Skin of body (tissue), 2 donors: ENCODE measurements around a stretch of chr9.

DNA sequence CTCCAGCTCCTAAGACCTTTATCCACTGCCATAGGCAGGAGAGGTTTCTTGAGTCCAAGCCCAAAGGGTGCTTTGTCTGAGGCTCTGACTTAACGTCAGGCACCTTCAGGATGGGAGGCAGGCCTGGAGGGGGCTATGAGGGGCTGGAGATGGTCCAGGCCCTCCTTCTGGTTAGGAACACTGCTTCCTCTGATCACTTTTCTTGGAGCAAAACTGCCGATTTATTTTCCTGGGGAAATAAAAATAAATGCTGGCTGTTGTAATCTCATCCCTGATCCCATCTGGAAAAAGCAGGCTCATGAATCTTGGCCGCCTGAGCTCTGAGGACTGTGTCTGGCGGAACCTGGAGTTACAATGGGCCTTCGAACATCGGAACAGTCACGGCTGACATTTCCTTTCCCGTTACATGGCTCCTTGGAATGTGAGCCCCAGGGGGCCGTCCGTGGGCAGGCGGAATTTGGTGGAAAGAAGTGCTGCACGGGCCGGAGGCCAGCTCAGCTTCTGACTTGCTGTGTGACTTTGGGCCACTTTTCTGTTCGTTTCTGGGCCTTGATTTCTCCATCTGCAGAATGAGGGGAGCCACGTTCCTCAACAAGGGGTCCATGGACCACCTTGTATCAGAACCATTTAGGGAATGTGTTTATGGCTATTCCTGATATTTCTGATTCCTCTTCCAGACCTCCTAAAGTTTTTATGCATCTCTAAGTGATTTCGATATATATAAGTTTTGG, 157.9 kb downstream of the RGS3 start:
- RAMPAGE, long total RNA: no peak

- RAMPAGE, long total RNA: no peak
These were observed 170.0 kb upstream of the ZNF618 start for GRCh38 chr9:113705845-113706695.

GRCh38 chr9:113876636-113877106, 562 bp downstream of the ZNF618 start:
- RAMPAGE, long total RNA: no peak

GRCh38 chr9:113878994-113879843, 3.1 kb downstream of the ZNF618 start:
- RAMPAGE, long total RNA: no peak

DNA sequence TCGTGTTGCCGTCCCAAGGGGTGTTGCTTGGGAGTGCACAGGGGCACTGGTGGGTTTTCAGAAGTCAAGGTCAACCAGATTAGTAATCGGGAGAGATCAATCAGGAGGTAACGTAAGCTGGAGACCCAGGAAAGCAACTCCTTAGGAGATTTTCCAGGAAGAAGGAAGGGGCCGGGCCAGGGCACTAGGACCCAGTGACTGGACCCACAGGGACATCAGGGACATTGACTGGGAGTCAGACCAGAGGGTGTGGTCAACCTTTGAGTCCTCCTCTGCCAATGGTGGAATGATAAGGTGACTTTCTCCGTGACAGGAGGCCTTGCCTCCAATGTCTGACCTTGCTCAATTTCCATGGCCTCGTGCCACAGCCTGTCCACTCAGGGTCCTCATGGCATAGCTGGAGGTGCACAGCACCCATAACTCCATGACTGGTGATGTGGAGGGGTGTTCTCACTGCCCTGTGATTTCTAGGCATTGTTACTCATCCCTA, 3.9 kb upstream of the AMBP start:
- RAMPAGE, long total RNA: no peak

GRCh38 chr9:114099661-114099963, 520 bp upstream of the KIF12 start:
- RAMPAGE, long total RNA: no peak

GRCh38 chr9:114169859-114170299, 14.5 kb downstream of the COL27A1 start:
- RAMPAGE, long total RNA: no peak

DNA sequence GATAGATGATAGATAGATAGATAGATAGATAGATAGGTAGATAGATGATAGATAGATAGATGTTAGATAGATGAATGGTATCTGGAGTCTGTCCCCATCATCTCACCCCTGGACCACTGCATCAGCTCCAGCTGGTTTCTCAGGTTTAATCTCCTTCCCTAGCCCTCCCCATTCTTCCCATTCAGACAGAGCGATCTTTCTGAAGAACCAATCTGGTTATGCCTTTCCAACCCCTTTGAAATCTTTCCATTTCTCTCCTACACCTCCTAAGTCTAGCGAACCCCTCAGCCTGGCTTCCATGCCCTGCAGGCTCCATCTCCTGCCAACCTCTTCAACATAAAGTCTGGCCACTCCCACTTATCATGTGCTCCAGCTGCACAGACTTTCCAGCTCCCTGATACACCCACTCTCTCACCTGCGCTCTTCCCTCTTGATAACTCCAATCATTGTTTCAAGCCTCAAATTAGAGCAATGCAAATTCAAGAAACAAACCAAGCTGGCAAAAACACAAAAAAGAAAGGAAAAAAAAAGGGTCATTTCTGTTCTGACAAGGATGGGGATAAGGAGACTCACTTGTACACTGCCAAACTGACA, 3.8 kb upstream of the ORM1 start:
- RAMPAGE, long total RNA: no peak

DNA sequence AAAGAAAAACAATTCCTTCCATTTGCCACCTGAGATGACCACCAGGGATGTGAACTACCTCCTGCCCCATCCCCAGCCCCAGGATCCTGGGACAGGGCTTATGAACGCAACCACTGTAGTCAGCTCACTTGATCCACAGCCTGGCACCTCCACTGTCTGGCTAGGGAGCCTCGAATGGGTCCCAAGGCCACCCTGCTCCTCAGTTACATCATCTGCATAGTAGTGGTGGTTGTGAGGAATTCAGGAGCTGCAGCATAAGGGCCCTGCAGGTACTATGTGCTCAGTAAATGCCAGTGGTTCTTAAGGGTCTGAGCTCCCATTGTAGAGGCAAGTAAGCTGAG, 2.8 kb downstream of the ORM2 start:
- RAMPAGE, long total RNA: no peak

DNA sequence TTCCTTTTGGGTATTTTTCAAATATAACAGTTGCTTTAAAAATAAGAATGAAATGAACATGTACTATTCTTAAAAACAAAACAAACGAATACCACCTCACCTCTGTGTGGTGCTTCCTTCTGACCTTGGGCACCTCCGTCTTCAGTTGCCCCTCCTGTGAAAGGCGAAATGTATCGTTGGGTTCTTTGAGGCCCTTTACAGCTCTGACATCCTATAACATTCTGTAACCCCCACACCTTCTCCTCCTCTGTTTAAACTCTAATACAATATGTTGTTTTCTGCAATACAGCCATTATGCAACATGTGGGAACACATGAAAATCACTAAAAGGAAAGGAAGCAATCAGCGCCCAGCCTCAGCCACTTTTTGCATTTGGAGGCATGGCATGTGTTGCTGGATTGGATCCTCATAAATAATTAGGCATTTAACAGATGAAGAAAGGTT, 6.5 kb upstream of the AKNA start:
- RAMPAGE, long total RNA: no peak

DNA sequence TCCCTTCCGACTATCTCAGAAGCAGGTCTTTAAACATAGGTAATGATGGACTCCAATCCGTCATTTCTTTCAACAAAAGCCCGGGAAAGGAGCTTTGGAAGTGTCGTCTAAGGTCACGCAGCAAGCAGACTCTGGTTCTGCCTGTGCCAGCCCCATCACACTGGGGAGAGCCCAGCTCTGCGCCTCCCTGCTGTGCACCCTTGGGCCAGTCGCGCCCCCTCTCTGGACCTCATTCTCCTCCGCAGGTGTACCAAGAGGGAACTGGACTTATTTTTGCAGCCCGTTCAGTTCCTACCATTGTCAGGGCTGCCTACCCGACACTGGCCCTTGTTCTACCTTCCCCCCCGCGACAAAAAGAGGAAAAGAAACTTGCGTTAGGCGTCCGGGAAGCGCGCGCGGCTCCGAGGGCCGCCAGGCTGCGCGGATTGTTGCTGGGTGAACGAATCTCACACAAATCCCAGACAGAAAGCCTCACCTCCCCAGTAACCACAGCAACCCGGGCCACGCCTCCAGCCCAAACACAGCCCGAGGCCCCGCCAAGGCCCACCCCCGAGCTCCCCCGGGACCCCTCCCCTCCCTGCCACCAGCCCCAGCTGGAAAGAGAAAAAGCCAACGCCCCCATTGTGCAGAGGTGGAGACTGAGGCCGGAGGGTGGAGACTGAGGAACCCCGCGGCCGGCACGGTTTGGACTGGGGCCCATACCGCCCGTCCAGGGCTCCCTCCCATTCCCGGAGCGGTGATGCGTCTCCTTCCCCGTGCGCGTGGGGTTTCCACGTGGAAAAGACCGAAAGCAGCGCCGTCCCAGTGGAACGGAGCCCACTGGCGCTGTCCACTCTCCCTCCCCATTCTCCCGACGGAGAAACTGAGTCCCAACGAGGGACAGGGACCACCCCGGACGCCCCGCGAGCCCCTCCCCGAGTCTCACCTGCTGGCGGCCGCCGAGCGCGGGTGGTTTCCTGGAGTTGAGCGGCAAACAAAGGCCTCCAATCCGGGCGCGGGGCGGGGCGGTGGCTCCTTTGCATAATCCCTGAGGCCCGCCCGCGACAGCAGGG, 10.1 kb upstream of the AKNA start:
- RAMPAGE, long total RNA: no peak

DNA sequence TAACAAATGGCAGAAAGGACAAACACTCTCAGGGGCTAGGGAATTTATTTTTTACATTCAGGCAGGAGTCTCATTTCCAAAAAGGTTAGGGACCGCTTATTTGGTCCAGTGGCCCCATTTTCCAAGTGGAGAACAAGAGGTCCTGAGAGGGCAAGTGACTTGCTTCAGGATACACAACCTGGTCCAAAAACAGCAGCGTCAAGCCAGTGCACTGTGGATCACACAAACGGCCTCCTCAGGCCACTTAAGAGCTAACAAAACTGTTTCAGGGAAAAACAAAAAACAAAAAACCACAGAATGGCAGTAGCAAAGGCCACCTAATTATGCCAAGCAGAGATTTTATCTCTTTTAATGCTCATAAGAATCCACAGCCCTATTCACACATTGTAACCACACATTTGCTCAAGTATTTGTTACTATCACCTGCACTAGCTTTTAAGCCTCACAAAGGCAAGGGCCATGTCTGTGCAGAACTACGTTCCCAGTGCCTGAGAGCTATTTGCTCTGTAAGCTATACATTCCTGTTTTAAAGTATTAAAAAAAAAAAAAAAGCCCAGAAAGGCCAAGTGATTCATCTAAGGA, 1.7 kb downstream of the WHRN start:
- RAMPAGE, long total RNA: no peak

DNA sequence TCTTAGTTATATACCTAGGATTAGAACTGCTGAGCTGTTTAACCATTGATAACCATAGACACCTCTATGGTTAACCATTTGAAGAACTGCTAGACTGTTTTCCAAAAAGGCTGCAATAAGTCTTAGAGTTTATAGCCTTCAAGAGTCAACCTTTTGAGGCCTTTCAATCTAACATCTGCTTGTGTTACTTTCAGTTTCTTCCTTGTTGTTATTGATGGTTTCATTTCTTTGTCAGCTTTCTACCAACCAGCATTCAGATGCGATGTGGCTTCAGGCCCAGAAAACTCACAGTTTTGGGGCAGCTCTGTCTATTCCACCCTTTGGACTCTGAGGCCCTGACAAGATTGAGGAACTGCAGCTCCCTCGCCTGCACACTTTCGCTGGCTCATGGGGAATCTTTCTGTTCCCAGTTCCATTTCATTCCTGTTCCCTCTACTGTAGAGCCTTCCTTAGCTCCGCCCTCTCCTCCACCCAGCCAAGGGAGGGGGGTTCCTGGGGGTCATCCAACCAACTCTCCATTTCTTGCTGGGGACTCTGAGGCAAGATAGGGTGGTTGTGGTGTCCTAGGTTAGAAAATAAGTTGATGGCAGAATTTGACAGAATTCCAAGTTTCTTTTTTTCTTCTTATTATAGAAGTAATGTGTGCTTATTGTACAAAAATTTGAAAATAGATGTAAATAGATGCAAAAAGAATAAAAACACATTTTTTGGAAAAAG, 13.4 kb upstream of the WHRN start:
- RAMPAGE, long total RNA: no peak

GRCh38 chr9:114642810-114643567, 14.6 kb downstream of the TEX53 start:
- RAMPAGE, long total RNA: no peak

- RAMPAGE, long total RNA: no peak
These were observed 356.9 kb upstream of the TNC start for GRCh38 chr9:115474745-115475292.

GRCh38 chr9:115478249-115479061, 360.5 kb upstream of the TNC start:
- RAMPAGE, long total RNA: no peak

DNA sequence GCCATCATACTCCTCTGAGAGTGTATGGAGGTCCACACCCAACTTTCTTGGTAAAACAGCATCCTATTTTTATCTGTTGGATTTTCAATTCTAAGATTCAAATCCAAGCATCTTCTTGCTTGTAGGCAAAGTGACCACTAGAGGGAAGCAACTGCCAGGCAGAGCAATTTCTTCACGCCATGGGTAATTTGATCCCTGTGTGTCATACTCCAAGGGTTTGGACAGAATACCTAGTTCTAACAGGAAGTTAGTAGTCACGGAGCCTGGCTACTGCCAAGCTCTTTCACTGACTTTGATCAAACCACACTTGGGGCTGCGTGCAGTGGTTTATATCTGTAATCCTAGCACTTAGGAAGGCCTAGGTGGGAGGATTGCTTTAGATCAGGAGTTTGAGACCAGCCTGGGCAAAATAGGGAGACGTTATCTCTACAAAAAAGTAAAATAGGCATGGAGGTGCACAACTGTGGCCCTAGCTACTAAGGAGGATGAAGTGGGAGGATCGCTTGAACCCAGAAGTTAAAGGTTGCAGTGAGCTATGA, 473.7 kb upstream of the TNC start:
- RAMPAGE, long total RNA: no peak

- RAMPAGE, long total RNA: no peak
These were observed 211.3 kb downstream of the PAPPA start for GRCh38 chr9:116364849-116365285.

DNA sequence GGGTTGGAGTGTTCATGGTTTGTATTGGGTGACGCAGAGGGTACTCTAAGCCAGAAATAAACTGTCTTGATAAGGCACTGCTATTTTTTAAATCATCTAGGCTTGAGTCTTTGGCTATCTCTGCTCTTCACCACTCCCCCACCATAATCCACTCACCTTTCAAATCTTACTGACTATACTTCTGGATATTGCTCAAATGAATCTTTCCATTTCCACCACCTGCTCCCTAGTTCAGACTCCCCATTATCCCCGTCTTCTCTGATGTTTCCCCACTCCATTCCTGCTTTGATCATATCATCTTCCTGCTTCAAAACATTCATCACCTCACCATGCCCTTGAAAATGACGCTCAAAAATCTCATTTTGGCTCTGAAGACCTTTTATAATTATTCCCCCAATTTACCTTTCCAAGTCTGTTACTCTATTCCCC, 8.7 kb downstream of the TRIM32 start:
- RAMPAGE, long total RNA: no peak

GRCh38 chr9:116746610-116747146, 59.6 kb downstream of the TRIM32 start:
- RAMPAGE, long total RNA: no peak